AG08470 (cell line): ENCODE measurements around a stretch of chr4.

DNA sequence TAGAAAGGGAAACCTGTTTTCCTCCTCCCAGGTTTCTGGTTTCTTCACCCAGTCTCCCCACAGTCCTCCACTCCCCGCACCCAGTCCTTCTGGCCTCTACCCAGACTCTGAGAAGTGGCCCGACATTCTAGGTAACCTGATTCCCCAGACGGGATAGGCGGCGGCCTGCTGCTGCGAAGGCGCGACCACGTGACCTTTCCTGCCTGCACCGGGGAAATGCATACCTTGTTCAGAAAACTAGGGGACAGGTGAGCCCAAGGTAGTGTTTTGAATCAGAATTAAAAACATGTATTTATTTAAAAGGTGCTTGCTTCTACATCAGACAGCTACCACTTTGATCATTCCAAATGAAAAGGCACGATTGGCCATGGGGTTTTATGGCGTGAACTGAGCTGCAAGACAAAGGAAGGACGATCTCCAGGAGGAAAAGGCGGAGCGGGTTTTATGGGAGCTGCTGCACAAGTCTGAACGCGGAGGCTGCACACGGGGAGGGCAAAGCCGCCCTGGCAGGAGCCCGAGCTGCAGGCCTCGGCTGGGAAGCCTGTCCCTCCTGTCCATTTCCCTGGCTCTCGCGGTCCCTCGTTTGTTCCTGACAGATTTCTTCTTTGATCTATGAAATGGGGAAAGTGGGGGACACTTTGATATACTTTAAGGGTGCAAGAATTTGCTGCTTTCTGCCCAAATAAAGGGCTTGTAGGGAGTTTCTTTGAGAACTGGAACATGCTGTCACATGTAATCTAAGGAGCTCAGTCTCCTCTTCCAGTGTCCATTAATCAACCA lies 150.8 kb downstream of the SPRY1 start:
- RRBS, result no CpG with 5 or more reads among the region's 24 CpGs

- RRBS, result no CpG with 5 or more reads among the region's 6 CpGs
Measured at GRCh38 chr4:123811626-123811999, 415.0 kb downstream of the SPRY1 start.

GRCh38 chr4:124027527-124028015 lies 631.0 kb downstream of the SPRY1 start:
- RRBS, result no CpG with 5 or more reads among the region's 1 CpG

DNA sequence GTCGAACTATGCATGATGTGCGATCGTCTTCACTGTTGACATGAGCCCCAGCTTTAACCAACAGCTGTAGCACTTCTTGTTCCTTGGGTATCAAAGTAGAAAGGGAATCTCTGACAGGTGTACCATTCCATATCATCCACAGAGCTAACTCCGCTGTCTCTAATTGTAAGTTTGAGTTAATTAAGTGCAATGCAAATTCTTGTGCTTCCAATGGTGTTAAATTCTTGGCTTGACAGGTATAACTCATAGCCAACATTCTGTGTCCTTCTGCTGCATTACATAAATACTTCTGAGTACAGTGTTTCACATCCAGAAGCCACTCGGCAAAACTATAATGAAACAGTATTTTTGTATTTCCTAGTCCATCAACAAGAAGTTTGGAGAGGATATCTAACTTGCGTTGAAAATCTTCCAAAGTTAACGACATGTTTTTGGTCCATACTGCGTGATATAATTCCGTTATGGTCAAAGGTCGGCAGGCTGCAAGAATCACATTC lies 40.8 kb downstream of the ANKRD50 start:
- RRBS, result no CpG with 5 or more reads among the region's 10 CpGs

DNA sequence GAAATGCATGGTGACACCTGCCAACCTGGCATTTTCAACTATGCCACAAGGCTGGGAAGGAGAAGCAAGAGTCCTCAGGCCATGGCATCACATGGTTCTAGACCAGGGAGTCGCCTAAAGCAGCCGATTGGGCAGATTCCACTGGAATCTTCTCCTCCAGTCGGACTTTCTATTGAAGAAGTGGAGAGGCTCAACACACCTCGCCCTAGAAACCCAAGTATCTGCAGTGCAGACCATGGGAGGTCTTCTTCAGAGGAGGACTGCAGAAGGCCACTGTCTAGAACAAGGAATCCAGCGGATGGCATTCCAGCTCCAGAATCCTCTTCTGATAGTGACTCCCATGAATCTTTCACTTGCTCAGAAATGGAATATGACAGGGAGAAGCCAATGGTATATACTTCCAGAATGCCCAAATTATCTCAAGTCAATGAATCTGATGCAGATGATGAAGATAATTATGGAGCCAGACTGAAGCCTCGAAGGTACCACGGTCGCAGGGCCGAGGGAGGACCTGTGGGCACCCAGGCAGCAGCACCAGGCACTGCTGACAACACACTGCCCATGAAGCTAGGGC lies 176.3 kb downstream of the FAT4 start:
- RRBS, result no CpG with 5 or more reads among the region's 9 CpGs

DNA sequence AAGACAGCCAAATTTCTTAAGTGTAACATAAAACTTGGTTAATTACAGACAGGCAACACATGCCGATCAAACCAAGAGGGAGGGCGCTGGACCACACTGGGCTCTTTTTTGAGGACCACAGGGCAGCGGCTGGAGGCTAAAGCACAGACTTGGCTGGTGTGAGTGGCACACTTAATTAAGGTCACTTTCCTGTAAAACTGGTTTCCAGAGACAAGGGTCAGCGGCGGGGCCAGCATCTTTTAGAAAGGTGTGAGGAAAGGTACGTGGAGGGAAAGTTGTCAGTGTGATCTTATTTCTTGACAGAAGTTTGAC lies 860 bp upstream of the HSPA4L start:
- RRBS, result no CpG with 5 or more reads among the region's 6 CpGs

DNA sequence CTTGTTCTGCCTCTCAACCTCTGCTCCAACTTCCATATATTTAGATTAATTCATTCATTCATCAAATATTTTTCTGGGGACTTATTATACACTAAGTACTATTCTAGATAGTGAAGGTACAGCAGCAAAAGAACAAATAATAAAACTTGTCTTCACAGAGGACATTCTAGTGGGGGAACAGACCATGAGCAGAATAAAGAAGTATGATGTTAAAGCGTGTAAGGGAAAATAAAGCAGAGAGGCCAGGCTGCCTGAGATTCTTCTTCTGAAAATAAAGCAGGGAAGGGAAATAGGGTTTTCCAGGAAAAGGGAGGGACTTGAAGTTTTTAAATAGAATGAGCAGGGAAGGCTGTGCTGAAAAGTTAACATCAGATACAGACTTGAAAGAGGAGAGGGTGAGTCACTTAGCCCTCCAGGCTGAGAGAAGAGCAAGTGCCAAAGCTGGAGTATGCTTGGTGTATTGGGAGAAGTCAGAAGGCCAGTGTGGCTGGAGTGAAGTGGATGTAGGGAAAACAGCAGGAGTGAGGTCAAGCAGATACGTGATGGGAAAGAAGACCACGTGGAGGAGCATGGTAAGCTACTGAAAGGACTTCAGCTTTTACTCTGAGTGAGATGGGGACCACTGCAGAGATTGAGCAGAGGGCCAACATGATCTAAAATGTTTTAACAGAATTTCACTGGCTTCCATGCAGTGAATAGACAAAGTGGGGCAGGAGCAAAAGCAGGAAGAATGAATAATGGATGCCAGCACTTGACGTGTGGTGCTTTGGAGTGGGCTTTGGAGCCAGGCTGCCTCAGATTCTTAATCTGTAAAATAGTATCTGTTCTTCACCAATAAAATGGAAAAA lies 9.9 kb upstream of the PLK4 start:
- RRBS, result no CpG with 5 or more reads among the region's 4 CpGs

GRCh38 chr4:128012150-128012842 lies 47.1 kb downstream of the ABHD18 start:
- RRBS, result no CpG with 5 or more reads among the region's 1 CpG

- RRBS, result no CpG with 5 or more reads among the region's 2 CpGs
Measured at GRCh38 chr4:128385943-128386471, 98.4 kb upstream of the PGRMC2 start.

DNA sequence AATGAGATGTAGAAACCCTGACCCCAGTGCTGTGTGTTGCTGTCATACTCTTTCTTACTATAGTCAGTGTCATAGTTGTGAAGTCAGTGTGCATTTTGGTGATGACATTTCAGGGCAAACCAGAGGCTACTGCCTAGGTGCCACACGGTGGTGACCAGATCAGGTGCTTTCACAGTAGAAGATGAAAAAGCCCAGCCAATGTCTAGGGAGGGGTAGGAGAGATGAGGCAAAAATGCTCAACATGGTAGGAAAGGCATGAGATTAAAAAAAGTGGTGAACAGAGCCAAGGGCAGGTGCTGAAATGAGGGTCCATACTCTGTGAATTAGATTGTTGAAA lies 185.2 kb upstream of the PGRMC2 start:
- RRBS, result no CpG with 5 or more reads among the region's 1 CpG

GRCh38 chr4:128483742-128484321 lies 196.2 kb upstream of the PGRMC2 start:
- RRBS, result no CpG with 5 or more reads among the region's 3 CpGs

GRCh38 chr4:128601866-128602451 lies 207.5 kb upstream of the JADE1 start:
- RRBS, result no CpG with 5 or more reads among the region's 2 CpGs

- RRBS, result no CpG with 5 or more reads among the region's 4 CpGs
Measured at GRCh38 chr4:128660125-128661286, 149.0 kb upstream of the JADE1 start.

GRCh38 chr4:128794328-128794566 lies 15.3 kb upstream of the JADE1 start:
- RRBS, result no CpG with 5 or more reads among the region's 1 CpG

- RRBS, result no CpG with 5 or more reads among the region's 8 CpGs
Measured at GRCh38 chr4:128870897-128871312, 61.4 kb downstream of the JADE1 start.

GRCh38 chr4:128873733-128874302 lies 64.3 kb downstream of the JADE1 start:
- RRBS, result no CpG with 5 or more reads among the region's 1 CpG

- RRBS, result no CpG with 5 or more reads among the region's 2 CpGs
Measured at GRCh38 chr4:128952331-128953074, 140.8 kb downstream of the SCLT1 start.

DNA sequence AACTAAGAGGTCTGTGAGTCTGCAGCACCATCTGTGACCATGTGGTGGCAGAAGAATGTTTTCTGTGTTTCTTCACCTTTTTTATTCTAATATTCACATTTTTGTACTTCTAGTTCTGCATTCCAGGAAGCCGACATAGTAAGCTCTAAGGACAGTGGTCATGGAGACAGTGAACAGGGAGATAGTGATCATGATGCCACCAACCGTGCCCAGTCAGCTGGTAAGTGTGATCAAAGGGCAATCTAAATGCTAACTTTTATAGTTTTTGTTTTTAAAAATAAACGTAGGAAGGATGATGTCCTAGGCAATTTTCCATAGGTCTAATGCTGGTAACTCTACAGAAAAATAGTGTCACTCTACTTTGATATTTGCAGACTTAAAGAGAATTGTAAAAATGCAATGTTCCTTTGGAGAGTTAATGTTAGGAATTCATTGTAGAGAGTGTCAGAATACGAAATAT lies 5.7 kb downstream of the PCDH10 start:
- RRBS, result no CpG with 5 or more reads among the region's 4 CpGs

DNA sequence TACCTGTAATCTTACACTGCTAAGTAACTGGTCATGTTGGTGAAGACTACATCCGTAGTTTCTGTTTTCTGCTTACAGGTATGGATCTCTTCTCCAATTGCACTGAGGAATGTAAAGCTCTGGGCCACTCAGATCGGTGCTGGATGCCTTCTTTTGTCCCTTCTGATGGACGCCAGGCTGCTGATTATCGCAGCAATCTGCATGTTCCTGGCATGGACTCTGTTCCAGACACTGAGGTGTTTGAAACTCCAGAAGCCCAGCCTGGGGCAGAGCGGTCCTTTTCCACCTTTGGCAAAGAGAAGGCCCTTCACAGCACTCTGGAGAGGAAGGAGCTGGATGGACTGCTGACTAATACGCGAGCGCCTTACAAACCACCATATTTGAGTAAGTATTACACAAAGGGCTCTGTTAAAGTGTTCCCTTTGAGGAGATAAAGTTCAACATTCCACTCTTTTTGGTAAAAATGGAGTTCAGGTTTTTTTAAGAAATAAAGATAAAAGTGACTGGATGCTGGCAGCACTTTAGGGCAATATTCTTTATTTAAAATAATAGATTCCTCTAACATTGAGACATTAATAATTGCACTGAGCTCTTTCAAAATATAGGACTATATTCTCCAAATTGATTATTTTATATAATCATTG lies 13.9 kb downstream of the PCDH10 start:
- RRBS, result no CpG with 5 or more reads among the region's 8 CpGs